ENCODE measurements around the genes SUSD1, KIAA1958, SNX30 and SLC46A2.

- RRBS = no CpG with 5 or more reads among the region's 2 CpGs
Observed at GRCh38 chr9:110750054-110750811, 81.6 kb downstream of the MUSK start.

- RRBS = no CpG with 5 or more reads among the region's 7 CpGs
Observed at GRCh38 chr9:110867901-110868682, 170.2 kb downstream of the LPAR1 start.

- RRBS = no CpG with 5 or more reads among the region's 5 CpGs
Observed at GRCh38 chr9:111023098-111023686, 15.1 kb downstream of the LPAR1 start.

GRCh38 chr9:111035673-111036852, 2.2 kb downstream of the LPAR1 start:
- RRBS = no CpG with 5 or more reads among the region's 18 CpGs

GRCh38 chr9:111414355-111414713, 69.8 kb downstream of the ECPAS start:
- RRBS = no CpG with 5 or more reads among the region's 11 CpGs

GRCh38 chr9:111462906-111463614, 21.1 kb downstream of the ECPAS start:
- RRBS = no CpG with 5 or more reads among the region's 3 CpGs

DNA sequence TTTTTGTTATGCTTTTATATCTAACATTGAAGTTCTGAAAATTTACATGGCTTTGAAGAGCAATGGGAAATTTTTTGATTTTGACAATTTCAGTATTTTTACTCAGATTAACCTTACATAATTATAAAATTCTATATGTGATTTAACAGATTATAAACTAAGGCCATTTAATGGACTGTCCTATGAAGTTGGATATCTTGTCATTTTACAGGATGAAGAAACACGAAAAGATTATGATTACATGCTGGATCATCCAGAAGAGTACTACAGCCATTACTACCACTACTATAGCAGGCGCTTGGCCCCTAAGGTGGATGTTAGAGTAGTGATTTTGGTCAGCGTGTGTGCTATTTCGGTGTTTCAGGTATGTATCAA, 14.5 kb upstream of the GNG10 start:
- RRBS = no CpG with 5 or more reads among the region's 4 CpGs

GRCh38 chr9:111896914-111897341, 314 bp downstream of the UGCG start:
- RRBS = 1% methylated on average over 13 of the region's 55 CpGs

GRCh38 chr9:111994603-111995401, 98.2 kb downstream of the UGCG start:
- RRBS = no CpG with 5 or more reads among the region's 9 CpGs

DNA sequence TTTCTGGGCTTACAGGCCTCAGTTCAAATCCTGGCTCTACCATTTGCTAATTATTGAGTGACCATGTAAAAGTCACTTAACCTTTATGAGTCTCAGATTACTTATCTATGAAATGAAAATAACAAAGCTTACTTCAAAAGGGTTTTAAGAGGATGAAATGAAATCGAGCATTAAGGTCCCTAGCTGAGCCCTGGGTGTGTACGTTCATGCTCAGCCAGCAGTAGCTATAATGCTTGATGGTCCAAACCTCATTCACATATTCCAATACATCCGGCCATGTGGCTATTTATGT, 56.1 kb downstream of the SUSD1 start:
- RRBS = no CpG with 5 or more reads among the region's 3 CpGs

- RRBS = 7% methylated on average over 54 of the region's 80 CpGs
Observed at GRCh38 chr9:112174955-112175596, at the start of gene SUSD1. Gene SUSD1, minus strand, starts transcription at chr9:112175297.

DNA sequence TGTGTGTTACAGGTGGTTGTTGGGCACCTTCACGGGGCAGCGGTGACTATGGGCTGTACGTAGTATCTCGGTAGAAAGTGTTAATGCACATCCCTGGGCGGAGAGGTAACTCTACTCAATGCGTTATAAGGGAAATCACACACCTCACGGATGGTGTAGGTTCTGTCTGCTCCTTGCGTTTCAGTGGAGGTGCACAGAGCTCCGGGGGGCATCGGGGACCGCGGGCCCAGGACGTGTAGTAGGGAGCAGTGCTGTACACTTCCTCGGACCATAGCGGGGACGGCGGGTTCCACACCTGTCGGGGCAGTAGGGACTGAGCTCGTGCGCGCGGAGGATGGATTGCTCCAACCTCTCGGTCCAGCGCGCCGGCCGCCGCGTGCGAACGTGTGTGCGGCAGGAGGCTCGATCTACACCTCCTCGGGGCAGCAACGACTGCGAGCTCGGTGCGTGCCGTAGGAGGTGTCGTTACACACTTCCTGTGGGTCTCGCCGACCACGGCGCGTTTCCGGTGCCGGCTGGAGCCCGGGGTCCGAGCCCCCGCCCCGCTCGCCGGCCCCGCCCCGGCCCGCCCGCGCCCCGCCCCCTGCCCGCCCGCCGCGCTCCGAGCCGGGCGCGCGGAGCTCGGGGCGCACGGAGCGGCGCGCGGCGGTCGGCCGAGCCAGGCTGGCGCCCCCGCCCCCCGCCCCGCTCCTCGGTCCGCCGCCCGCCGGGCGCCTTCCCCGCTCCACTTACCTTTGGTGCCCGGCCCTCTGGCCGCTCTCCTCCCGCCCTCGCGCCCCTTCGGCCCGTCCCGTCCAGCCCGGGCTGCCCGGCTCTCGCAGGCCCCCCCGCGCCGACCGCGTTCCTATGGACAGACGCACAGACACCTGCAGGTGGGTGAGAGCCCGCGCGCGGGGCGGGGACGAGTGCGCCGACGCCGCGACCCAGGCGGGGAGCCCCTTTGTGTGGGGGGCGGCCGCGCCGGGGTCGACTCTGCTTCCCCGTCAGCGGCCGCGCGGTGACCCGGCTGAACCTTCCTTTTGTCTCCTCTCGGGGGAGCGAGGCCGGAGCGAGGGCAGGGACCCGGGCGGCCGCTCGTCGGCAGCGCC, at the start of gene KIAA1958:
Gene KIAA1958, plus strand, starts transcription at position 581 of the 1,088 bp plus-strand sequence.
- RRBS = 2% methylated on average over 45 of the region's 139 CpGs

DNA sequence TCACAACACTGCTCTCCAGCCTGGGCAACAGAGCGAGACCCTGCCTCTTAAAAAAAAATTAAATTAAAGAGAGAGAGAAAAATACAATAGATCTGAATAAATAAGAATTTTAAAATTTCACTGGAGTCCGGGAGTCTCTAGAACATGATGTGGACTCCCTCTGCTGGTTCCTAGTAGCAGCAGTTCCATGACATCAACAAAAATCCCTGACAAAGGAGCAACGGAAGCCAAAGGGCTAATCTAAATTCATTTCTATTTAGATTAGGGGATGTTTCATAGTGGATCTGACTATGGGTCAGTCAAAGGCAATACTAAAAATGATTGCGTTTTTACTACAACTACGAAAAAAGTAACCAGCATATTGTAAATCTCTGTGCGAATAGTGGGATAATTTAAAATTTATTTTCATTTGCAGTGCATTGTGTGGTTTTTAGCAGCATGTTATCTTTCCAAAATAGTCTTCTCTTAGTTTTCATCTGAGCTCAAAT, 6.8 kb downstream of the INIP start:
- RRBS = no CpG with 5 or more reads among the region's 6 CpGs

GRCh38 chr9:112731713-112732428, 14.0 kb upstream of the INIP start:
- RRBS = no CpG with 5 or more reads among the region's 13 CpGs

GRCh38 chr9:112749884-112751260, at the start of gene SNX30:
Gene SNX30, plus strand, starts transcription at chr9:112750760.
- RRBS = 2% methylated on average over 45 of the region's 119 CpGs

DNA sequence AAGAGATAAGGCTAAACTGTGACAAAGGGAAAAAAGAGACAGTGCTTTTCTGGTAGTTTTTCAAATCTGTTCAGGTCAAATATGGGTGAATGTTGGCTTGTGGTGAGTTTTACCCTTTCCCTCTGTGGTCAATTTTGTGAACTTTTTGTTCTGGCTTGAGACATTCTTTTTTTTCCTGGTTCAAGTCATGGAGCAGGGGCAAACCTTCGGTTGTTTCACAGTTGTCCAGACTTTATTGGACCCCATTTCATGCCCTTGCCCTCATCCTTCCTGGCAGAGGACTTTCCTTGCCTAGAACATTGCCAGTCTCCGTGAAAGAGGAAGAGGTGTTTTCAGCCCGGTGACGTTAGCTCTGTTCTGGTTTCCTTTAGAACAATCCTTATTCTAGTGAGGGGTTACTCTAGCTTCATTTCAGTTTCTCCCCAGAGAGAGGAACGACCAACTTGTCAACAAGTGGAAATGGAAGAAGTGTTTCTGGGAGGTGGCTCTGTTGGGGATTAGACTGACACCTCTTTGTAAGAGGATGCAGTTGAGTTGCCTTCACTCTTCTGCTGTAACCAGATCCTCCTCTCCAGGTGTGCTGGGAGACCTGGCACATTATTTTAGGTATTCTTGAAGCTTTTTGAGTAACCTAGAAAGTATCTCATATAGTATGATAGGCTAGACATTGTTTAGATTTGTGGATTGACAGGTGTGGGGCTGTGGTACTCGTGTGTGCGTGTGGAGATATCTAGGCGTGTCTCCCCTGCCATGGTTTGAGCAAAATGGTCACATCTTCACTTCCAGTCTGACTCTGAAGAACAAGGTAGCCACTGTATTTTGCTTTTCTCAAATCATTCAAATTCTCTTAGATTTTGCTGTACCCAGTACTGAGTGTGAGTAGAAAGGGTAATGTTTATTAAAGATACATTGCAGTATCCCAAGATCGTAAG, 21.5 kb downstream of the SNX30 start:
- RRBS = no CpG with 5 or more reads among the region's 9 CpGs

DNA sequence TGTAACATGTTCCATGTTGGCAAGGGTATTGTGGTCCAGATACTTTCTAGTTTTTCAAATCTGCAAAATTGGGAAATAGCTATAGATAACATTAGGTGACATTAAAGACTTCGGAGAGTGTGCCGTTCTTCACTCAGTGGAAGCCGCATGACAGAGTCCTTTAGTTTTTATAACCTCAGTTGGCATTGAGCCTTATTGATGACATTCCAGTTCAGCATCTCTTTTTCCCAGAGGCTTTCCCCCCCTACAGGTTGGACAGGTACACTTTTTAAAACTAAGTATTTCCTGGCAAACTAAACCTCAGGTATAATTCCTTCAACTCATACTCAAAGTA, 58.8 kb downstream of the SLC46A2 start:
- RRBS = no CpG with 5 or more reads among the region's 3 CpGs

- RRBS = no CpG with 5 or more reads among the region's 1 CpG
Observed at GRCh38 chr9:112866420-112867040, 24.1 kb downstream of the SLC46A2 start.

DNA sequence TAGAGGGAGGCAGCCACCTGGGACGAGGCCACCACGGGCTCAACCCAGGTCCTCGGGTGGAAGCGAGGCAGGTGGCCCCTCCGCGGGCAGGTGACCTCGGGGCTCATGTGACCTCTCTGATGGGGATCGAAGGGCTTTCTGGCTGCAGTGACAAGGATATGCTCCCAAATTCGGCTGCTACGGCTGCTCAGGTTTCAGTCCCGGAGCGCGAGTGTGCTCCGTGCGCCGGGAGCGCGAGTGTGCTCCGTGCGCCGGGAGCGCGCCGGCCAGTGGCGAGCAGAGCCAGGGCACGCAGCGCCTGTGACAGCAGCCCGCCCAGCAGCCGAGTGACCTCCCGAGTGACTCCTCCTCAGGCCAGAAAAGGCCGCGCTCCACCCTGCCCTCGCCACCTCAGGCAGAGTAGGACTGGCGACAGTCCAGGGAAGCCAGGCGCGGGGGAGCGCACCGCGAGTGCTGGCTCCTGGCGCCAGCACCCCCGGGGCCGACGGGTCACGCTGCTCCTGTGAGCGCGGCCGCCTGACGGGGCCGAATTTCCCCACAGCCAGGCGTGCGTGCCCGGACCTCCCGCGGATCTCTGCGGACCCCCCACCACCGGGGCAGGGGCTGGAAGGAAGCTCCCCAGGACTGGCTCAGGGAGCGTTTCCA, at the start of gene SLC46A2:
Gene SLC46A2, minus strand, starts transcription at position 302 of the 645 bp plus-strand sequence.
- RRBS = 88% methylated on average over 10 of the region's 57 CpGs

Data from HTR-8/SVneo (cell line).